Measurements from ENCODE around the genes NCOA4 and ANXA8L1.

DNA sequence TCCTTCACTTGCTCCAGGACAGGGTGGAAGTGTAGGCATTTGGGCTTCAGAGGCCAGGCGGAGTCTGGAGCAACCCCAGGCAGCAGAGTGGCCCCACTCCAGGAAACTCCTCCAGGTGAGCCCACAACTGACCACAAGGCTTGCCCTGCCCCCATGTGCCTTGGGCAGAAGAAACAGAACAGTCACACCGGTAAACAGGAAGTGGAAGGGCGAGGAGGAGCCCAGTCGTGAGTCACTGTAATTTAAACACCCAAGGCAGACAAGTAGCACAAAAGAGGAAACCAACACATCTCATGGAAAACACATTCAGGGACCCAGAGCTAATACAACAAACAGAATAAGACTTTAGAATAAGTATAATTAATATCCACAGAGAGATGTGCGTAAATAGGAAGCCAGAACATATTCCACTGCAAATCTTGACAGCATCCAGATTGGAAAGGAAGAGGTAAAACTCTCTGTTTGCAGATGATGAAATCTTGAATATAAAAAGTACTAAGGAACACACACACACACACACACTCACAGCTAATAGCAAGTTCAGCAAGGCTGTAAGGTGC, 20.5 kb upstream of the RASGEF1A start:
- PRO-cap: no peak

GRCh38 chr10:43308838-43309563, 42.1 kb upstream of the RASGEF1A start:
- PRO-cap: no peak

DNA sequence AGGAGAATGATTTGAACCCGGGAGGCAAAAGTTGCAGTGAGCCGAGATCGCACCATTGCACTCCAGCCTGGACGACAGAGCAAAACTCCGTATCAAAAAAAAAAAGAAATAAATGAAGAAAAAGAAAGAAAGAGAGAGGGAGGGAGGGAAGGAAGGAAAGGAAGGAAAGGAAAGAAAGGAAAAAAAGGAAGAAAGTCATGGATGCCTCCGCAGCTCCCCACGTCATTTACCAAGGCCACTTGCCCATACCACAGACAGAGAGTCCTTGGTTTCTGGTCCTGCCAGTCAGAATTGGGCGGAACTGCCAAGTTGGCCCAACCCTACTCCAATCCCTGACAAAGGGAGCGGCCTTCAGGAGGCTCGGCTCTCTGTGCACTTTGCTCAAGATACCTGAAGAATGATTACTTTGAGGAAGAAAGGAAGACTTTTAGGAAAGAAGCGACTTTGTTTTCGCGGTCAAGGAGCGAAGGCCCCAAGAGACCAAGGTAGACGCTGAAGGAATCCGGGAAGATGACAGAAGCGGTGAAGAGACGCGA, 49.2 kb upstream of the FXYD4 start:
- PRO-cap: no peak

- PRO-cap: no peak
Measured at GRCh38 chr10:43375315-43375781, 3.9 kb downstream of the FXYD4 start.

DNA sequence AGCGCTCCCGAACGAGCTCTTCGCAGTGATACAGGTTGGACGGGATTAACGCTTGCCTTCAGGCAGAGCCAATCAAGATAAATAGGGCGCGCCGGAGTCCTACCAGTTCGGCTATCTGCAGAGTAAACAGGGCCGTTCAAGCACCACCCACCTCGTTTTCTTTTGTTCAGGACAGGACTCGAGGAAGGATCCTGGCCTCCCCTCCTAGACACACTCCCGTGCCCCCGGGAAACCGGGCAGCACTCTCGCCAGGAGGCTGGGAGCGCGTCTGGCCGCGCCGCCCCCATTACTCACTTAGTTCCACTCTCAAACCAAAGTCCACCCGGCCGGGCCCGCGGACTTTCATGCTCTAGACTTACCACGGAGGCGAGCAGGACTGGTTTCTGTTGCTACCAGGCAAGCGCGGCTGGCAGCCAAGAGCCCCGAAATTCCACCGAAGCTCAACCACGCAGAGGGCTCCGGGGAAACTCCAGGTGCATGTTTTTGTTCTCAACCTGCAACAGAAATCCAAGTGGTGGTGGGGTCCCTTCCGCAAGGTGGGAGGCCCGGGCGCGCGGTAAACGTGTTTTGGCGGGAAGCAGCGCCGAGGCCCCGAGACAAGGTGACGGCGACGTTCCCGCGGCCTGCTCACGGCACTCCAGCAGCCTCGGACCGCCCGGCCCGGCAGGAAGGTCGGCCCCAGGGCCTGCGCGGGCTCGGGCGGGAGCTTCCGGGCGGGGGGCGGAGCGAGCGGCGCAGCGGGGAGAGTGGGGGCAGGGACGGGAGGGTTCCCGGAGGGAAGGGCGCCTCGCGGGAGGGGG, 12.7 kb downstream of the HNRNPF start:
- PRO-cap: bidirectional peak, plus-strand start at position 165 of the sequence, minus-strand start at position 47 of the sequence; bidirectional peak, plus-strand start outside the sequence, minus-strand start at position 655 of the sequence

DNA sequence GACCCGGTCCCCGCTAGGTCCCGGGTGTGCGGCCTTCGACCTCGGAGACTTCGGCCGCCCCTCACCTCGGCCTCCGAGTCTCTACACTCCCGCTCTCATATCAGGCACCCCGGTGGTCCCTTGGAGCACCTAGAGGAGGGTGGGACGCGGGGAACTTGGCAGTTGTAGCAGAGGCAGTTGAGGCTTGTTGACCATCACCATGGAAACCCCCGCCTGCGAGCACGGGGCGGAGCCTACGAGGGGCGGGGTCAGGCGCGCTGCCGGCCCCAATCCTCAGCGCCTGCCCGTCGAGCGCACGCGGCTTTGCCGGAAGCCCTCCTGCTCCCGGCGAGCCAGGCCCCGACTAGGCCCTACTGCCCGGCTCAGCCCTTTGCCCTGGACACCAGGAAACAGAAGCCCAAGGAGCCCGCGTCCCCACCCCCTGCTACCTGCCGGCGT, 305 bp downstream of the HNRNPF start:
- PRO-cap: bidirectional peak, plus-strand start at position 273 of the sequence, minus-strand start at position 138 of the sequence

GRCh38 chr10:43420130-43421460, 11.6 kb upstream of the HNRNPF start:
- PRO-cap: bidirectional peak, plus-strand start at chr10:43420562, minus-strand start at chr10:43420462; bidirectional peak, plus-strand start at chr10:43420818, minus-strand start at chr10:43420658; unidirectional peak, minus-strand start at chr10:43420912; unidirectional peak, minus-strand start at chr10:43420951

DNA sequence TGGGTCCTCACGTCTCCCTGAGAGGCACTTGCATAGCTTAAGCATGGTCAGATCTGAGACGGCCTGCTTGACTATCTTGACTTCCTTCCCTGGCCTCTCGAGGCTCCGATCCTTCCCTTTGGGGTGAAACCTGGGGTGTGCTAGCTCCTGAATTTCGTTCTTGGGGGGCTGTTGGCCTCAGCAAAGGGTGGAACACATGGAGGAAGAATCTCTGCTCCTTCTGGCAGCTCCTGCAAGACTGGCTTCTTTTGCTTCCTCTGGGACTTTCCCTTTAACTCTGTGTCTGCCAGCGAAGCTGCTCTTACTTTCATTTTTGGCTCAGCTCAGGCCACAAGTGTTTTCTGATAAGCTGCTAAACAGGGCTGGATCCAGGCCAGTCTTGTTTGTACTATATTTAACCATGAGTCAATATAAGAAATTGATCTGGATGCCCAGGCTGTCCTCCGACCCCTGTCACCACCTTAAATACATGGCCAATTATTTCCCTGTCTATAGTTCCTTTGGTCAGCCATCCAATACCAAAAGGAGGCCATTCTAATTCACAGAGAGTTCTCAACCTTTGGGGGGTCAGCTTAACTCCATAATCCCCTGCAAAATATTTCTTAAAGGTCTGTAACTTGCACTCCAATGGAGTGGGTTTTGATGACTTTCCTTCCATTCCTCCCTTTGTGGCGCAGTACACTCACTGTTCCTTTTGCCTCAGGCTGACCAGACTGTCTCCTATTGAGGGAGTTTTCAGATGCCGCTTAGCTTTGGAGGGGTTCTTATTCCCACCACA, 11.0 kb upstream of the ZNF485 start:
- PRO-cap: no peak

DNA sequence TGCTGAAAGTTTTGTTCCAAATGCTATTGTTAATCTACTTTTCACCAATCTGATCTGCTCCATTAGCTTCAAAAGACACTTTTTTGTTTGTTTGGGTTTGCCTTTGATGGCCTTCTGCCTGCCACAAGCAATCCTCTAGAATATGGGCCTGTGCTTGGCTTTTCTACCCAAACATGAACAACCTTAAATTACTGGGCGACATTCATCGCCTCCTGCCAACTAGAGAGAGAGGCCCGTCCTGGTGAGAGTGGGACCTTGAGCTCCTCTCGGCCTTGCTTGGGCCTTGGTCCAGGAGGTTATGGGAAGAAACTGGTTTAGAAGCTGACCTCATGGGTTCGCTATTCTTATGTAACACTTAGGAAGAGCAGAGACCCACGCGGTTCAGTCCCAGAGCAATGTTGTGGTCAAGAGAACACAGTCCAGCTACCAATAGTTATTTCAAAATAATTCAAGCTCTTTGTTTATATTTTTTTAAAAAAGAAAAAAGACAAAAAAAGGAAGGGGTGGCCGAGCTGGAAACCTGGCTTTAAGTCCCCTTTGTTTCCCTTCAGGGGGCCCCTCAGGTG, 176.2 kb upstream of the ZNF32 start:
- PRO-cap: no peak

- PRO-cap: no peak
Measured at GRCh38 chr10:44957442-44957956, 2.1 kb upstream of the RASSF4 start.

DNA sequence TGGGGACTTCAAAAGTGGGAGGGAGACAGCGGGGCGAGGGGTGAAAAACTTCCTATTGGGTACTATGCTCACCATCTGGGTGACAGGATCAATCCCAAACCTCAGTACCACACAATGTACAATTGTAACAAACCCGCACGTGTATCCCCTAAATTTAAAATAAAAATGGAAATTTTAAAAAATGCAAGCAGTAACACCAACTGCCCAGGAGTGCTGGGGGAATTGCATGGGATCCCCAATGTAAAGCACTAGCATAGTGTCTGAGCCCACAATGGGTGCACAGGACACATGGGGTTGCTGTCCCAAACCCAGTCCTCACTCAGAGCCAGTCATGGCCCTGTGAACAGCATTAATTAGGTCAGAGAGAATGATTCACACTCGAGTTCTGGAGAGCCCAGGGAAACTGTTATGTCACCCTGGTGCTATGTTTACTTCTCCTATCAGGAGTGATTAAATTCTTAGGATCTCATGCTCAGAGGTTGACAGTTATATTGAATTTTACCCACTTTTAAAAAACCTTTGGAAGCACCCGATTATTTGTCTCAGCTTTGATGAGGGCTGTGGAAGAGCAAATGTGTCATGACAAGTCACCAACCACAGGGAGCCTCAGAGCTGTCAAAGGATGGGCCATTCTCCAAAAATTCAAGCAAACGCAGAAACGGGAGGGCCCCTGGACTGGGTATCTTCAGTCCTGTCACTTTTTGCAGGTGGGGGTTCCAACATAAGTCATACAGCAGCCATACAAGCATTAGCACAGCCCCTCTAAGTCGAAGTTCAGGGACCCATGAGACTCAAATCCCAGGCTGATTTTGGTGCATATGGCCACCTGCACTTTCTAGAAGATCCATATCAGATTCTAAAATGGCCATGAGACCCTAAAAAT, 1.3 kb upstream of the RASSF4 start:
- PRO-cap: no peak

GRCh38 chr10:44971852-44973059, 6.4 kb downstream of the DEPP1 start:
- PRO-cap: no peak

DNA sequence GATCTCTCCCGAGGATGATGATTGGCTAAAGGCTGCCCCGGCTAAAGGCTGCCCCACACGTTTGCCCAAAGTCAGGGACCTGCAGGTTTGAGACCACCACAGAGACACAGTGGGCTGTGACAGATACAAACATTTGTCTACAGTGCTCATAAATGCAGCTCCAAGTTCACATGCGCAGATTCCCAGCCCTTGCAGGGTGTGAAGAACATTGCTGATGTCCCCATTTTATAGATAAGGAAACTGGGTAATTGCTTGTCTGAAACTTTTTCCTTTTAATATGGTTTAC, 2.7 kb downstream of the DEPP1 start:
- PRO-cap: no peak

GRCh38 chr10:44976299-44976737, 2.3 kb downstream of the DEPP1 start:
- PRO-cap: no peak

DNA sequence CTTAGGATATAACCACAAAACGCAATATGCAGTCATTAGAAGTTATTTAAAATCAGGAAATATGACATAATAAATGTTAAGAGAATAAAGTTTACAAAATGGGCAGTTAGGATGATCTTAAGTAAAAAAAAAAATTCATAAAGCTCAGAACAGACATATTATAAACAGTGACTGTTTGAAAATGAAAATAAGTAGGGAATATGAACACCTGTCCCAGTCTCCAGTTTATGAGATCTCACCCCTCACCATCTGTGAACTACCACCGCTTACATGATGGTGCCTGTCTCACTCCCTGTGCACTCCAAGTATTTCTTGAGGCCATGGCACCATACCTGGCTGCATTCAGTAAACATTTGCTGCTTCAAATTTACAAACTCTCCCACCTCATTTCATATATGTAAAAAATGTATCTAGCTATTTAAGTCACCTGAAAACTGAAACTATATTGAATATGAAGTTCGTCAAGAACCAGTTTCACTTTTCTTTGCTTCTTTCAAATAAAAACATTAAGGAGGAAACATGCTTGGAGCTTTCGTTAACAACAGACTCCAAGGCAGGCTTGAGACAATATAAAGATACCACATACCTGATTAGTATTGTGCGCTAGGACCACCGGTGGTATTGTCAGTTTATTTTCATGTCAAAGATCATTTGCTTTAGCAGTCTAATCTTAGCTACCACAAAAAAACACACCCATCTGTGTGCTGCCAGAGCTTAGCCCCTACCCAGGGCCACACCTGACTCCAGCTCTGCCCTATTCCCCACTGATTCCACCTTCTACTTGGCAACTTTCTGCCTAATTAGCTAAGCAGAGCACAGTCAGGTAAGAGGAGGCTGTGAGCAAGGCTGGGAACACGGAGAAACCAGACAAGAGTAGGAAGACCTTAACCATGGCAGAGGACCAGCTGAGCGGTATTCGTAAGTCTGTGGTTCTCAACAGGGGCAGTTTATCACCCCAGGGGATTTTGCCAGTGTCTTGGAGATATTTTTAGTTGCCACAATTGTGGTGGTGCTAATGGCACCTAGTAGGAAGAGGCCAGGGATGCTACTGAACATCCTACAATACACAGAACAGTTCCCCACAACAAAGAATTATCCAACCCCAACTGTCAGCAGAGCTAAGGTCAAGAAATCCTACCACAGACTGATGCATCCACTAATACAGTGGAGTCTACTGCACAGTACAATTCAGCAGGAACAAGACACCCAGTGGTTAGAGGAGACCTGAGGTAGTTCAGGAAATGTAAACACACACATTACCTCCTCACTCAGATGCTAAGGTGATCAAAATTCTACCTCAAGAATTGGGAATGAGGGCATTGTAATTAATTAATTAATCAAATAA, 45.5 kb upstream of the MARCHF8 start:
- PRO-cap: no peak

GRCh38 chr10:46029882-46030893, at the start of gene NCOA4:
Gene NCOA4, minus strand, starts transcription at chr10:46030623.
- PRO-cap: bidirectional peak, plus-strand start at chr10:46030158, minus-strand start at chr10:46030124; bidirectional peak, plus-strand start at chr10:46030397, minus-strand start at chr10:46030345; bidirectional peak, plus-strand start at chr10:46030739, minus-strand start at chr10:46030573

GRCh38 chr10:46282750-46283461, 3.9 kb upstream of the ANTXRL start:
- PRO-cap: no peak

GRCh38 chr10:46291962-46292749, 5.4 kb downstream of the ANTXRL start:
- PRO-cap: no peak

DNA sequence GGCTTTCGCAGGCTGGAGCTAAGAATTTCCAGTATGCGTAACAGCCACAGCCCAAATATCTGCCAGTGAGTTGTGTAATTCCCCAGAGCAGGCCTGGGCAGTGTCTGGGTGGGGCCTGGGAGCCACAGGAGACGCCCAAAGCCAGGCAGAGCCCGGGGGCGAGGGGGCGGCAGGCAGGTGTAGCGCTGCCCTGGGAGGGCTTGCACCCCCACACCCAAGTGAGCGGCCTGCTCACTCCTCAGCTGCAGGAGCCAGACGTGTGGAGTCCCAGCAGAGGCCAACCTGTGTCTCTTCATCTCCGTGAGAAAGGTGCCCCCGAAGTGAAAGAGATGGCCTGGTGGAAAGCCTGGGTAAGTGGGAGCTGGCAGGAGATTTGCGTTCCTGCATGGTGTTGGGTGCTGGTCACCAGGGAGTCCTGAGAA, at the start of gene ANXA8L1:
Gene ANXA8L1, plus strand, starts transcription at position 254 of the 422 bp plus-strand sequence.
- PRO-cap: no peak

- PRO-cap: no peak
Measured at GRCh38 chr10:46542877-46543125, 13.7 kb downstream of the GPRIN2 start.